Thyroid gland (tissue), 7 donors: ENCODE measurements around a stretch of chr1.

GRCh38 chr1:15835372-15836172, 11.9 kb upstream of the SPEN start:
- PRO-cap, 2 experiments = peak in 2 of 2 experiments; most common plus-strand start chr1:15836117 (in 2); most common minus-strand start chr1:15835860 (in 2)
- RAMPAGE, long total RNA, 5 experiments = start-site peak on the minus strand in 2 of 5 experiments, at chr1:15835766-15835925 at its widest, 21 to 32 reads per replicate

DNA sequence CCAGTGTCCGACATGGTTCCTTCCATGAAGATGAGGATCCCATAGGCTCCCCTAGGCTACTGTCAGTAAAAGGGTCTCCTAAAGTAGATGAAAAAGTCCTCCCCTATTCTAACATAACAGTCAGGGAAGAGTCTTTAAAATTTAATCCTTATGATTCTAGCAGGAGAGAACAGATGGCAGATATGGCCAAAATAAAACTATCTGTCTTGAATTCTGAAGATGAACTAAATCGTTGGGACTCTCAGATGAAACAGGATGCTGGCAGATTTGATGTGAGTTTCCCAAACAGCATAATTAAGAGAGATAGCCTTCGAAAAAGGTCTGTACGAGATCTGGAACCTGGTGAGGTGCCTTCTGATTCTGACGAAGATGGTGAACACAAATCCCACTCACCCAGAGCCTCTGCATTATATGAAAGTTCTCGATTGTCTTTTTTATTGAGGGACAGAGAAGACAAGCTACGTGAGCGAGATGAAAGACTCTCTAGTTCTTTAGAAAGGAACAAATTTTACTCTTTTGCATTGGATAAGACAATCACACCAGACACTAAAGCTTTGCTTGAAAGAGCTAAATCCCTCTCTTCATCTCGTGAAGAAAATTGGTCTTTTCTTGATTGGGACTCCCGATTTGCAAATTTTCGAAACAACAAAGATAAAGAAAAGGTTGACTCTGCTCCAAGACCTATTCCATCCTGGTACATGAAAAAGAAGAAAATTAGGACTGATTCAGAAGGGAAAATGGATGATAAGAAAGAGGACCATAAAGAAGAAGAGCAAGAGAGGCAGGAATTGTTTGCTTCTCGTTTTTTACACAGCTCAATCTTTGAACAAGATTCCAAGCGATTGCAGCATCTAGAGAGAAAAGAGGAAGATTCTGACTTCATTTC, 45.6 kb downstream of the ZBTB17 start:
- PRO-cap, 2 experiments = no peak in any of the 2 experiments
- RAMPAGE, long total RNA, 5 experiments = no peak in any of the 5 experiments

DNA sequence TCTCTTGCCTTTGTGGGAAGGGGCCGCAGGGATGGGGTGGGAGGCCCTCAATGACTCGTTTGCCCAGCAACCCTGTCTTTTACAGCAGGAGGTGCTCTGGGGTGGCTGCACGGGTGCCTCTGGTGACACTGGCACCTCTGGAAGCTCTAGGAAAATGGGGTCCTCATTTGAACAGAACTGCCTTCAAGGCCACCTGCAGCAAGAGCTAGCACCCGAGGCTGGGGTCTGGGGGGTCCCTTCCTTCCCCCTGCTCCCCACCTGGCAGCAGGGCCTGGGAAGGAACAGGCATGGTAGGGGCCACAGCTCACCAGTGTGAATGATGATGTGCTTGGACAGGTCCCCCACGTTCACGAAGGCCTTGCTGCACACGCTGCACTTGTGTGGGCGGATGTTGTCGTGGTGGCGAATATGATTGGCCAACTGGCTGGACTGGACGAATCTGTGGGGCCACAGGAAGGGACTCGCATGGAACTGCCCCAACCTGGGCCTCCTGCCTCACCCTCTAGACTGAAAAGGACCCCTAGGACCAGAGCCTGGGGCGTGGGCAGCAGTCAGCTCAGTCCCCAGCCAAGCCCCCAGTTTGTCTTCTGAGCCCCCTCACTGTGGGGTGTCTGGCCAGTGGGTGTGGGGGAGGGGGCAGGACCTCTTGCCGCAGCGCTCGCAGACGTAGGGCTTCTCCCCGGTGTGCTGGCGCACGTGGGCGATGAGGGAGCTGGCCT, 33.0 kb downstream of the ZBTB17 start:
- PRO-cap, 2 experiments = no peak in any of the 2 experiments
- RAMPAGE, long total RNA, 5 experiments = no peak in any of the 5 experiments

DNA sequence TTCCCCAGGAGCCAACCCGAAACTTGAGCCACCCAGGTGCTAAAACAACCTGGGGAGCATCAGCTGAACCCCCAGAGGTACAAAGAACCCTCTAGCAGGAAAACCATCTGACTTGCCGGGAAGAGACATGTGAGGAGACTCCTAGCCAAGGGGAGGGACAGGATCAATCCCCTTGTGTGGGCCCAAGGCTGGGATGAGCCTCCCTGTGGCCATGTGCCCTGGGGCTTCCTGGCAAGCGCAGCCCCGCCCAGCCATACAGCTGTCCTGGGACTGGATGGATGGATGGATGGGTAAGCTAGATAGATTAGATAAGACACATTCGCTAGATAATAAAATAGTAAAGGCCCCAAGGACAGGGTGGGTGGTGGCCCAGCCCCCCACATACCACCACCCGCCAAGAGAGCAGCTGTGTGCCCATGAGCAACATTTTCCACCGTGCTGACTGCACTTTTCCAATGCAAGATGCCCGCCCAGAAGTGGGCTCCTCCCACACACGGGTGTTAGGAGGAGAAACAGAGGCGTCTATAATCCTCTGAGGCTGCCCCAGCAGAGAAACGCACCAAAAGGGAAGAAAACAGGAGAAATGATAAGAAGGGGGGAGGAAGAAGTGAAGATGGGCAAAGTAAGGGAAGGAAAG, 25.1 kb downstream of the ZBTB17 start:
- PRO-cap, 2 experiments = no peak in any of the 2 experiments
- RAMPAGE, long total RNA, 5 experiments = no peak in any of the 5 experiments

- PRO-cap, 2 experiments = peak in 1 of 2 experiments; most common minus-strand start chr1:15952892 (in 1)
- RAMPAGE, long total RNA, 5 experiments = no peak in any of the 5 experiments
These were observed 23.2 kb downstream of the ZBTB17 start for GRCh38 chr1:15952610-15953277.

DNA sequence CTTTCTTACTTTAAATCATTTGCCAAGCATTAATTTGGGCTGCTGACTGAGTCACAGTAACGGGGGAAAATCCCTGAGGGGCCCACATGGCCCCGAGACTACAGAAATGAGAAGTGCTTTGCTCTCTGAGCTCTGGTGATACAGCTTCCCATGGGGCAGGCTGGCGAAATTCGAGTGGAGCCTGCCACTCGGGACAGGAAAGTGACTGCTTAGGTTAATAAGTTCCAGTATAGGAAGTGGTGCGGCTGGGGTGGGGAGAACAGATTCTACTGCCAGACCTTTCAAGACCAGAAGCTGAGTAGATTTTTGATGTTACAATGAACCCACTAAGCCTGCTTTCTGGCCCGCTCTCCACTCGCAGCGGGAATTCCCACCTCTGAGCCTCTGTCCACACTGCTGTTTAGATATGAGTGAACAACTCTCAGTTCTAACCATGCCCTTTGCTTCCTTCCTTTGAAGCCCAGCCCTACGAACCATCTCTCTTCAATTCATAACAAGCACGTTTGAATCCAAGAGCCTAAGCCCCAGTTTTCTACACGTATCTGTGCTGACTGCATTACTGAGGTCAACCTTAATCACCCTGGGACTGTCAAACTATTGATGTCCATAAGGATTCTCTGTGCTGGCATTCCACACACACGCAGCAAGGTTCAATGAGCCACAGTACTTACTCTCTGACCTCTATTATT, 9.7 kb downstream of the ZBTB17 start:
- PRO-cap, 2 experiments = peak in 1 of 2 experiments; most common minus-strand start position 378 of the sequence (in 1)
- RAMPAGE, long total RNA, 5 experiments = no peak in any of the 5 experiments

DNA sequence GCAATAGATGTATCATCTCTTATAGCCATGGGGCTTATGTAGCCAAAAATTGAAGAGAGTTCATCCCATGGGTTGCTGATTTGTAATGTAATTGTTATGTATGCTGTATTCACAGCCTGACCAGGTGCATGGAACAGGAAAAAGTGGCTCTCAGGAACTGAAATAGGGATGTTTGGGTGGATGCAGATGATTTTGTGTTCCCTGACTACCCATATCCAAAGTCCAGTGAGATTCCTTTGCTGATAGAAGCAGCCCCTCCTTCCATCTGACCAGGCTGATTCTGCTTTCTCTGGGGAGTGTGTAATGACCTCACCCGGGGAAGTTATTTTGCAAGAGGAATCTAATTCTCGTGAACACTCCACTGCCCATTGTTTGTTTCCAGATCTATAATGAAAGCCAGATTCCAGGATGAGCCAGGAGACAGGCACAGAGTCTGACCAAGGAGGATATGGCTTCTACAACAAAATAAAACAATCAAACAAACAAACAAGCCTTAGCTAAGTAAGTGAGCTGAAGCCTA, 6.9 kb upstream of the ZBTB17 start:
- PRO-cap, 2 experiments = no peak in any of the 2 experiments
- RAMPAGE, long total RNA, 5 experiments = no peak in any of the 5 experiments

GRCh38 chr1:16076549-16077251, 3.2 kb upstream of the FAM131C start:
- PRO-cap, 2 experiments = no peak in any of the 2 experiments
- RAMPAGE, long total RNA, 5 experiments = no peak in any of the 5 experiments

- PRO-cap, 2 experiments = peak in 2 of 2 experiments; most common plus-strand start chr1:16146185 (in 2); most common minus-strand start chr1:16146148 (in 2)
- RAMPAGE, long total RNA, 5 experiments = no peak in any of the 5 experiments
These were observed 9.8 kb downstream of the EPHA2 start for GRCh38 chr1:16145863-16146726.

- PRO-cap, 2 experiments = peak in 1 of 2 experiments; most common minus-strand start chr1:16207641 (in 1)
- RAMPAGE, long total RNA, 5 experiments = no peak in any of the 5 experiments
These were observed 4.9 kb downstream of the ARHGEF19 start for GRCh38 chr1:16207375-16208058.

- PRO-cap, 2 experiments = no peak in any of the 2 experiments
- RAMPAGE, long total RNA, 5 experiments = no peak in any of the 5 experiments
These were observed 2.3 kb downstream of the ARHGEF19 start for GRCh38 chr1:16209921-16210692.

DNA sequence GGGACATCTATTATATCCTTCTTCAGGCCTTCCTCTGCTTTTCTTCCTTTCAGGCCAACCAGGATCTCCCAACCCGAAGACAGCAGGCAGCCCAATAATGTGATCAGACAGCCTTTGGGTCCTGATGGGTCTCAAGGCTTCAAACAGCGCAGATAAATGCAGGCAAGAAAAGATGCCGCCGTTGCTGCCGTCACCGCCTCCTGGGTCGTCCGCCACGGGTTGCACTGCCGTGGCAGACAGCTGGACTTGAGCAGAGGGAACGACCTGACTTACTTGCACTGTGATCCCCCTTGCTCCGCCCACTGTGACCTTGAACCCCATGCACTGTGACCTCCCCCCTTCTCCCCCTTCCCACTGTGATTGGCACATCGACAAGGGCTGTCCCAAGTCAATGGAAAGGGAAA, 27.9 kb downstream of the SZRD1 start:
- PRO-cap, 2 experiments = no peak in any of the 2 experiments
- RAMPAGE, long total RNA, 5 experiments = no peak in any of the 5 experiments

DNA sequence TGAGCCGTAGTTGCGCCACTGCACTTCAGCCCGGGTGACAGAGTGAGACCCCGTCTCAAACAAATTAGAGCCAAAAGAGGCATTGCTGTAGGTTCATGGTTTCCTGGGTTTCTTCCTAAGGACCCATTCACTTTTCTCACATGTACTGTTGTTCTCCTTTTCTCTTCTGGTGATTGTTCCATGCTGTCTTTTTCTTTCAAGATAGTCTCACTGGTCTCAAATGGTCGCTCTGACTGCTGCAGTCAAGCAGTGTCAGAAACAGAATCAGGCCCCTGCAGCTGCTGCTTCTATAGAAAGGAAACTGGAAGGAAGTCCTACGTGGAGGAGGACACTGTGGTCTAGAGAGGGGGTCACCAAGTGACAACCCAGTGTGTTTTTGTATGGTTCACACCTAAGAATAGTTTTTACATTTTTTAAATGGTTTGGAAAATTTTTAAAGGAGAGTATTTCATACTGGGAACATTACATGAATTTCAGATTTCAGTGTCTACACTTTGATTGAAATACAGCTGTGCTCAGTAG, 2.4 kb downstream of the NECAP2 start:
- PRO-cap, 2 experiments = no peak in any of the 2 experiments
- RAMPAGE, long total RNA, 5 experiments = no peak in any of the 5 experiments

GRCh38 chr1:16606027-16606459, 165.5 kb downstream of the NECAP2 start:
- PRO-cap, 2 experiments = no peak in any of the 2 experiments
- RAMPAGE, long total RNA, 5 experiments = no peak in any of the 5 experiments

- PRO-cap, 2 experiments = no peak in any of the 2 experiments
- RAMPAGE, long total RNA, 5 experiments = no peak in any of the 5 experiments
These were observed 201.8 kb downstream of the NECAP2 start for GRCh38 chr1:16642345-16642703.

DNA sequence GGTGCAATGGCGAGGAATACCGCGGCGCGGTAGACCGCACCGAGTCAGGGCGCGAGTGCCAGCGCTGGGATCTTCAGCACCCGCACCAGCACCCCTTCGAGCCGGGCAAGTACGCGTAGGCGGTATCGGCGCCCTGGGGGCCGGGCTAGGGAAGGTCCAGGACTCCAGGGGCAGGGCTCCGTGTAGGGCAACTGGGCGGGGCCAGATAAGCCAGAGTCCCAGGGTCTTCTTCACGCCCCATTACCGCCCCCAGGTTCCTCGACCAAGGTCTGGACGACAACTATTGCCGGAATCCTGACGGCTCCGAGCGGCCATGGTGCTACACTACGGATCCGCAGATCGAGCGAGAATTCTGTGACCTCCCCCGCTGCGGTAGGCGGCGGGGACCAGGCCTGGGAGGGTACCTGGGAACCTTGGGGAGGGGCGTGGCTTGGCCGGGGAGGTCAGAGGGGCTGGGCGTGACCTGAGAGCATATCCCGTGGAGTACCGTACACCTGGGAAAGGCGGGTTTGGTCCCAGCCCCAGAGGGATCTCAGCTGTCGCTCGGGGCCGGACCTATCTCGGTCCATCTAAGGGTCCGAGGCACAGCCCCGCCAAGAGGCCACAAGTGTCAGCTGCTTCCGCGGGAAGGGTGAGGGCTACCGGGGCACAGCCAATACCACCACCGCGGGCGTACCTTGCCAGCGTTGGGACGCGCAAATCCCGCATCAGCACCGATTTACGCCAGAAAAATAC, 206.9 kb downstream of the NECAP2 start:
- PRO-cap, 2 experiments = peak in 1 of 2 experiments; most common minus-strand start position 354 of the sequence (in 1)
- RAMPAGE, long total RNA, 5 experiments = start-site peak on the plus strand in 4 of 5 experiments, centred at positions 171 to 252 of the sequence, 6 to 20 reads per replicate

- PRO-cap, 2 experiments = no peak in any of the 2 experiments
- RAMPAGE, long total RNA, 5 experiments = no peak in any of the 5 experiments
These were observed 5.9 kb upstream of the MFAP2 start for GRCh38 chr1:16985907-16987053.

DNA sequence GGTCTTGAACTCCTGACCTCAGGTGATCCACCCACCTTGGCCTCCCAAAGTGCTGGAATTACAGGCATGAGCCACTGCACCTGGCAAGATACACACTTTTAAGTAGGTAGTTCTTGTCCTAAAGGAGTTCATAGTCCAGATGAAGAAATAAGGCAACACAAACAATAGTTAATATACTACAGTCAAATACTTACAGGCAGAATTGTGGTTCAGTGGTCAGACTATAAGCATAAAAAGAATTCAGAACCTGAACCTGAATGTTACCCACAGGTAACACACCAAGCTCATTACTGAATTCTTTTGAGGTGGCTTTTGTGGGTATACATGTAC, 1.8 kb downstream of the SDHB start:
- PRO-cap, 2 experiments = no peak in any of the 2 experiments
- RAMPAGE, long total RNA, 5 experiments = no peak in any of the 5 experiments

GRCh38 chr1:17122559-17122881, 3.3 kb upstream of the PADI2 start:
- PRO-cap, 2 experiments = no peak in any of the 2 experiments
- RAMPAGE, long total RNA, 5 experiments = no peak in any of the 5 experiments

DNA sequence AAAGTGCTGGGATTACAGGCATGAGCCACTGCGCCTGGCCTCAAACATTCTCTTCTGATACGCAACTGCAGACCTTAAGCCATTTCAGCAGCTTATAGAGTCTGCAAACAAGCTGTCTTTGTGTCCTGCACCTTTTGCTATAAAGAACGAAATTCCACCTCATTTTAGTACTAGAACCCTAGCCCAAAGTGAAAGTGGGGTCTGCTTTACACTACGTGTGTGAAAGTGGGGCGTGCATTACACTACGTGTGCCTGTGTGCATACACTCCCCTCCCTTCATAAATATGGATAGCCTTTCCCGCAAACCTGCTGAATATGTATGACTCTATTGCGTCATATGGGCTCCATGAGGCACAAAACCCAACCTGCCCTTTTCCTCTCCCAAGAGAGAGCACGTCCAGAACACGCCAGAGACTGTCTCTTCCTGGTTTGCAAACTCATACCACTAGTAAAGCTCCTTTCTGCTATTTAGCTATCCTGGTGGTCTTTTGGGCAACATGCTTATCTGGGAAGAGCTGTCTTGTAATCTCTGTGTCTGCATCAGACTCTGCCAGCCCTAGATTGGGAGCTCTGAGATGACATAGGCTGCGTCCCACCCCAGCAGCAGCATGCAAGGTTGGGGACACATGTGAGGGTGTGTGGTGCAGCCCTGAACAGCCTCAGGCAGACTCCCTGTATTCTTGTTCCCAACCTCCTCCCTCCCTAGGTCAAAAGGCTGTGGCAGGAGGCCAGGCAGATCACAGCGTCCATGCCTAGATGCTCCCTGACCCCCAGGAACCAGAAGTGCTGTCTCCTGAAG, 12.5 kb upstream of the PADI1 start:
- PRO-cap, 2 experiments = no peak in any of the 2 experiments
- RAMPAGE, long total RNA, 5 experiments = no peak in any of the 5 experiments